ENCODE data around the genes LRRC4 and ATP6V1F.

DNA sequence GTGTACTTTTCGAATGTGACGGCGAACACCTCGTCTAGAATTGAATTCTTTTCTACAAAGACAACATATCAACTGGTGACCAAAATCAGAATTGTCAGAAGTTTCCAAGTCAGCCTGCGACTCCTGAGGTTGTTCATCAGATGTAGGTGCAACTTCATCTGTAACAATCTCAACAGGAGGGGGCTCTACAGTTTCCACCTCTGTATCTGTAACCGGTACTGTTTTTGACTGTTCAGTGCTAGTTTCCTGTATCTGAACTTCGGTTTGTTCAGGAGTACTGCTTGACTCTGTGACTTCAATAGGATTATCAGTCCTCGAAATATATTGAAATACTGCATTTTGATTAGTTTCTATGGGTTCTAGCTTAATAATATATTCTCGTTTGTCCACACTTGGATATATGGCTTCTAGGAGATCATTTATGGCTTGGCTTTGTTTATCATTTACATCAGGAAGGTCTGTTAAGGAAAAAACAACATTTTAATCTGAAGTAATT lies 17.9 kb downstream of the ZNF800 start:
- RRBS: no CpG with 5 or more reads among the region's 9 CpGs

DNA sequence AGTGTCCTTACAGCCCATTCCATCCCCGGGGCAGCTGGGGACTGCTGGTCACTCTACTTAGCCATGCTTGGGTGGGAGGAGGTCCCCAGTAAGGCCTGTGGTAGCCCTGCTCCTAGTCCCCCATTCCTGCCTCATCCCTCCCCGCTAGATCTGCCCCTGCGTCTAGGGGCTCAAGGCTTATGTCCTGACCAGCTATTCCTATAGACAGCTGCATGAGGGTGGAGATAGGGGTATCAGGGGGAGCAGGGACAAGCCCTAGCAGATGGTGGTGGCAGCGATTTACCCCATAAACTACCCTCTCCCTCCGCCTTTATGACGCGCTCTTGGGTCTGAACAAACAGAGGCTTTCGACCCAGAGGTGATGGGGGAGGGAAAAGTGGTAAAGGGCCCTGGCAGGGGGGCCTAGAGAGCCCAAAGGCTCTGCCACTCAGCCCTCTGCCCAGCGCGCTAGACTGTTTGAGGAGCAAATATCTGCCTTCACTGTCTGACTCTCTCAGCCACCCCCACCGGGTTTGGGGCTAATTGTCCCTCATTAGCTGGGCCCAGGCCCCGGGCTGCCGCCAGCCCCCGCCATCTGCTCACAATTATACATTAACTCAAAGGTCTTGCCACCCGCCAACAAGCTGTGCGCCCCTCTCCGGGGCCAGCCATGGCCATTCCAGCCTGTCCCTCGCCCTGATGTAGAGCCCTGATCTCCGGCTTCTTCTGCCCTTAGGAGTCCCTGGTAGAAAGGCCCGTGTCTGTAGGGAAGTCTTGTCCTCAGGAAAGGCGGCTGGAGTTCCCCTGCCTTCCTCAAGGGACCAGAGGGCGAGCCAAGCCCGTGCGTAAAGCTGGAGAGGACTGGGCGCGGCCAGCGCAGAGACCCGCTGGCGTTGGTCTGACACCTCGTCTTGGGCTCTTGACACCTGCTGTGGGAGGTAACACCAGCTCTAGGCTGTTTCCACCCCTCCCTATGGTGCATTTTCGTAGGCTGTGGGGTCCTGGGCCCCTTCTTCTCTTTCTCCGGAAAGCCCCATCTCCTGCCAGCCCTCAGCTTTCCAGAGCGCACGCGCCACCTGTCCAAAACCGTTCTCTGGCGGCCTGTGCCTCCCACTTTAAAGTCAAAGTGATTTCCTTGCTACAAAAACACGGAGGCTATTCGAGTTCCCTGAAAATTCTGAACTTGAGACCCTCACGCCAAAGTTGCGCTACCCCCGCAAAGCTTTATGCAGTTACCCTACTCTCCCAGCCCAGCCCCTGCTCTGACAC lies 1.9 kb upstream of the PAX4 start:
- RRBS: 18% methylated on average over 8 of the region's 42 CpGs

- RRBS: 52% methylated on average over 58 of the region's 123 CpGs
Observed at GRCh38 chr7:128030690-128031787, at the start of gene LRRC4. Gene LRRC4 (minus strand): TSS chr7:128031437.

GRCh38 chr7:128031788-128031992 lies 453 bp upstream of the LRRC4 start:
- RRBS: 81% methylated on average over 21 of the region's 31 CpGs

GRCh38 chr7:128271333-128272077 lies 30.4 kb downstream of the LEP start:
- RRBS: 75% methylated on average over 7 of the region's 48 CpGs

DNA sequence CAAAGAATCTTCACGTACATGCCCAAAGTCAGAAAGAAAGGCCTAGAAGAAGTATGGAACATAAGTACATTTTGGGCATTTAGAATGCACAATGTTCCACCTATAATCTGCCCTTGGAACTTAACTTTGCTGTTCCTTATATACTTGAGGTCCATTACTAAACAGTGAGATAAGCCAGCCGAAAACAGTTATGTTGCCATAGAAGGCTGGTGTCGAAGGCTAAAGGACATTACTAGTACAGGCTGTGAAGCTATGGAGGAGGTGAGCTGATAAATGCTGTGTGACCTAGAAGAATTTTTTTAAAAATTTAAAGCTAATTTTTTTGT lies 19.9 kb downstream of the RBM28 start:
- RRBS: no CpG with 5 or more reads among the region's 3 CpGs

DNA sequence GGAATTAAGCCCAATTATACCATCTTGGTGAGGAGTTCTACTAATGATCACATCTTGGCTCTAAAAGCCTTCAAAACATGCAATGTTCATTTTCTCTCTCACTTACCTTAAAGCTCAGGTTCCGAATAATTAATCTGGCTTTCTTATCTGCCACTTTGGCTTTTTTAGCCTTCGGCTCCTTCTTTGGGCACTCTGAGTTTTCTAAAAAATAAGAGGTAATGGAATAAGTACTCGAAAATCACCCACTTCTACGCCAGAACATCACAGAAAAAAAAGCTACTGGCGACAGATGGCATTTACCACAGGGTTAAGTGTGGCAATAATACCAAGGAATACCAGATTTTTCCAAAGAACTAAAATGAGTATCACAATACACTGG lies 4.6 kb downstream of the RBM28 start:
- RRBS: no CpG with 5 or more reads among the region's 5 CpGs

DNA sequence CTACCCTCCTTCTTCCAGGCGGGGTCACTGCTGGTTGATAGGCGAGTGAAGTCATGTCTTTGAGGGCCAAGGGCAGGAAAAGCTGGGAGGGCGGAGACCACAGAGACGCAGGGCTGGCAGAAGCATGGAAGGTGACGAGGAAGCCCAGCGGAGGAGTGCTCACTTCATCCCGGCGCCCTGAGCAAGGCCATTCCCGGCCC lies 28.3 kb downstream of the IMPDH1 start:
- RRBS: no CpG with 5 or more reads among the region's 9 CpGs

DNA sequence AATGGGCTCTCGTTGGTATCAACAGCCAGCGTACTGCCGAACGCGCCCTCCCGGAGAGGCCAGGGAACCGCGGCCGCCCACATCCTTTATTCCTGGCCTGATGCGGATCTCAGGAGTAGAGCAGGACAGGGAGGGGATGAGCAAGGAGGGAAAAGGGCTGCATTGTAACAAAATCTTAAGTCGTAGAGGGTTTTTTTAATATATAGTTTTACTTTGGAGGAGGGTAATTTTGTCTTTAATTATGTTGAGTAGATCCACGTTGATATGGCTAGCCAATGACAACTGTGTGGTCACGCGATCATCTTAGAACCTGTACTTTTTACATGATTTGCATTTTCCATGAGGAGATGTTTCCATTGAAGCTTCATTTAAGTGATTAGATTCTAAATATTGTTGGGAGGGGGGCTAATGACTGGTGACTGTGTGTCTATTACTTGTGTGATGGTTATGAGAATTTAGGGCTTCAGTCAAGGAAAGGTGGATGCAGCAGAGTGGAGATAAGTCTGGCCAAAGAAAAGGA lies 695 bp downstream of the METTL2B start:
- RRBS: no CpG with 5 or more reads among the region's 14 CpGs

DNA sequence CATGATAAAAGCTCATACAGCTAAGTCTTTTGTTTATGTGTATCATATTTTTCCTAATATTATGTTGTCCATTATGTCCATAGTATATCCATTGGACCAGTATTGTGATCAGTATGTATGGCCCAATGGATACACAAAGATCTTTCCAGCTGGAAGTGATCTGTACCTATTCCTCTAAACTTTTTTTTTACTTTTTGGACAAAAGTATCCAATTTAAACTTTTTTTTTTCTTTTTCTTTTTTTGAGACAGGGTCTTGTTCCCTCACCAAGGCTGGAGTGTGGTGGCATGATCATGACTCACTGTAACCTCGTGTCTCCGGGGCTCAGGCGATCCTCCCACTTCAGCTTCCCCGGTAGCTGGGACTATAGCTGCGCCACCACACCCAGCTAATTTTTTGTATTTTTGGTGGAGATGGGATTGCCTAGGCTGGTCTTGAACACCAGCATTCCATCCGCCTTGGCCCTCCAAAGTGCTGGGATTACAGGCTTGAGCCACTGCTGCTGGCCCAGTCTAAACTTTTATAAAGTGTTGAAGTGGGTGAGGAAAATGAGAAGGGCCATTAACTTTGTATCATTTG lies 4.2 kb downstream of the CALU start:
- RRBS: no CpG with 5 or more reads among the region's 6 CpGs

DNA sequence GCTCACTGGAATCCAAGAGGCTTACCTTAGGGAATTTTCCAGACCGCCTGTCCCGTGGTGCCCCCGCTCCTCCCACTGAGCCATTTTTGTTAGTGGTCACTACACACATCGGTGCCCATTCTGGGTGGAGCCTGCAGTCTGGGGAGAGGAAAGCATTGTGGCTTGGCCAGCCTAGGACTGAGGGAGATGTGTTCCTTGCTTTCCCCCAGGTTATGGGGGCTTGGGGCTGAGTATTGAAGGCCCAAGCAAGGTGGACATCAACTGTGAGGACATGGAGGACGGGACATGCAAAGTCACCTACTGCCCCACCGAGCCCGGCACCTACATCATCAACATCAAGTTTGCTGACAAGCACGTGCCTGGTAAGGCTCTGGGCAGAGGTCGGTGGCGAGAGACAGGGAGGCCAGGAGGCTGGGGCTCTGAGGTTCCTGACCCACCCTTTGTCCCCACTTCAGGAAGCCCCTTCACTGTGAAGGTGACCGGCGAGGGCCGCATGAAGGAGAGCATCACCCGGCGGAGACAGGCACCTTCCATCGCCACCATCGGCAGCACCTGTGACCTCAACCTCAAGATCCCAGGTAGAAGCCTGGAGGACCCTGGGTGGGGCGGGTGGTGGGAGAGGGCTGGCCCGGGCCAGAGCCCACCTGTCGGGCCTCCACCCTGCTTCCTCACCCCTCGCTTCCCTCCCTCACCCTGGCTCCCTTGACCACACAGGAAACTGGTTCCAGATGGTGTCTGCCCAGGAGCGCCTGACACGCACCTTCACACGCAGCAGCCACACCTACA lies 9.2 kb upstream of the ATP6V1F start:
- RRBS: 66% methylated on average over 6 of the region's 24 CpGs

- RRBS: no CpG with 5 or more reads among the region's 13 CpGs
Observed at GRCh38 chr7:128857834-128858265, 4.8 kb upstream of the ATP6V1F start.

GRCh38 chr7:128862195-128863385 lies at the start of gene ATP6V1F:
Gene ATP6V1F (plus strand): TSS chr7:128862856.
- RRBS: 2% methylated on average over 15 of the region's 70 CpGs

- RRBS: under 1% methylated on average over 8 of the region's 23 CpGs
Observed at GRCh38 chr7:128938385-128938815, 673 bp downstream of the IRF5 start.

- RRBS: no CpG with 5 or more reads among the region's 15 CpGs
Observed at GRCh38 chr7:128940008-128940443, 2.3 kb downstream of the IRF5 start.

GRCh38 chr7:129144870-129145652 lies 554 bp downstream of the TSPAN33 start:
- RRBS: 2% methylated on average over 15 of the region's 51 CpGs

DNA sequence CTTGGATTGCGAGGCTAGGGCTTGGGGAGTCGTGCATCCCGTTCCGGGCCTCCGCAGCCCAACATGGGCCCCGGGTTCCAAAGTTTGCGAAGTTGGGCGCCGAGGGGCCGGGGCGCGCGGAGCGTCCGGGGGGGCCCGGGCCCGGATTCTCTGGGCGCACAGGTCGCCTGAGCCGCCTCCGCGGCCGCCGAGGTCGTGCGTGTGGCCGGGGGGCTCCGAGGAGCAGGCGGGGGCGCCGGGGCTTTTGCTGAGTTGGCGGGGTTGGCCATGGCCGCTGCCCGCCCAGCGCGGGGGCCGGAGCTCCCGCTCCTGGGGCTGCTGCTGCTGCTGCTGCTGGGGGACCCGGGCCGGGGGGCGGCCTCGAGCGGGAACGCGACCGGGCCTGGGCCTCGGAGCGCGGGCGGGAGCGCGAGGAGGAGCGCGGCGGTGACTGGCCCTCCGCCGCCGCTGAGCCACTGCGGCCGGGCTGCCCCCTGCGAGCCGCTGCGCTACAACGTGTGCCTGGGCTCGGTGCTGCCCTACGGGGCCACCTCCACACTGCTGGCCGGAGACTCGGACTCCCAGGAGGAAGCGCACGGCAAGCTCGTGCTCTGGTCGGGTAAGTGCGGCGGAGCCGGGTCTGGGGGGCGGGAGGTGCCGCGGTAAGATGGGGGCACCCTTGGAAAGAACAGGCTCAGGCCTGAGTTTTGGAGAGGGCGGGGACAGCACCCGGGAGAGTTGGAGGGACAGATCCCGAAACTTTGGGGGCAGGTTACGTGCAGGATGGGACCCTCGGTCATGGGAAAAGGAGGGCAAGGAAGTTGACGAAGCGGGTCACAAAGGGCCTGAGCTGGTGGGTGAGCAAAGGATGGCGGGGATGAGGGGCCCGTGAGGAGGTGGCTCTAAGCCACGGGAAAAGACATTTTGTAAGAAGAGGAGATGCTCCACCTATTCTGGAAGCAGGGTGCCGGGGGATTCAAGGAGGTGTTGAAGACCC lies 740 bp downstream of the SMO start:
- RRBS: 1% methylated on average over 51 of the region's 89 CpGs

GRCh38 chr7:129345363-129345948 lies 88.8 kb upstream of the STRIP2 start:
- RRBS: no CpG with 5 or more reads among the region's 3 CpGs

GRCh38 chr7:129416861-129417608 lies 17.2 kb upstream of the STRIP2 start:
- RRBS: no CpG with 5 or more reads among the region's 7 CpGs

Measured in T47D (cell line).